Measurements from ENCODE around the gene L3MBTL3.

DNA sequence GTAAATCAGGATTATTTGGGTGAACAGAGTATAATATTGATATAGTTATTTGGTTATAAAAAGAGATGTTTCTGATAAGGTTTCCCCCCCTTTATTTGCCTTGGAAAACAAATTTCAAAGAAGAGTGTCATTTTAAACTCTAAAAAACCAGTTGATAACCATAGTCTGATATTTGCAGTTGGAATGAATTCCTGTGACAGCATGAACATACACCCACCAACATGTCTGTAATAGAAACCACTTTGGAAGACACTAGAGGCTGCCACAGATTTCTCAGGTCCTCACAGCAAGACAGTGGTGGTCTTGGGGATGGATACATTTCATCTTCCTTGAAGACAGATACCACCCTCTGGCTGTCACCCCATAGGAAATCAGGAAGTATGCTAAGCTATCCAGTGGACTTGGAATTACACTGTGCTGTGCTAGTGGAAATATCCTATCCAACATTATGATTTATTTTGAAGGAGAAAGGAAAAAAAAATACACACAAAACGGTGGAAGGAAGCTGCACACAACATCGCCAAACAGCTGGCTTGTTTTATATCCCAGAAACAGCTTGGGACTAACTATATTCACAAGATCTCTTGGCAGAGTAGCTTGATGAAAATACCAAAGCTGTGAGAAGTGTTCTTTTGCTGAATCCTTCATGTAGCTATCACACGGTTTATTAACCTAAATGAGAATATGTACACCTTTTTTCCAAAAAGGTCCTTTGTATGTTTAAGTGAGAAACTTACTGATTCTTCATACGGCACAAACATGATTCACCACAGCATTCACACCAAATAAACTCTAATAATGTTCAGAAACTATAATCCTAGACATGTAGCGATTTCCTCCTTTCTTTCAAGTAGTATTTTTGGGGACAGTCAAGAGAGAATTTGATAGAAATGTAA lies 257.6 kb downstream of the LAMA2 start:
- PRO-cap = no peak

DNA sequence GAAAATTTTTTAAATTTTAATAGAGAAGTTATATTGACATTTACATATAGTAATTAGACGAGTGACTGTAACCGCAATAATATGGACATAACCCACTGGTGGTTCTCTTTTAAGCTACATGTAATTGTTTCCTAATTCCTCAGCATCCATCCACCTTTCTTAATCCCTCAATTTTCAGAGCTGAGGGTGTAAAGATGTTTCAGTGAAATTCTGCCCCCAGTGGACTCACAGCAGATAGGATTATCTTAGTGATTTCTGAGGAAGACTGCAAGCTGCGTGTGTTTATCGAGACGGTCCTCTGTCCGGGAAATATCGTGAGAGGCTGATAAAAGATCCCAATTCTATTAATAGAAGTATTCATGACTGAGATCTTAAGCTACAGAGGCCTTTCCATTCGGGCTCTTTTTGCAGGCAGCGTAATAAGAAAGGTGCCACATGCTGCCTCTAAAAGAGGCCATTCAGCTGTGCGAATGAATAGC lies 209.1 kb downstream of the ARHGAP18 start:
- PRO-cap = no peak

GRCh38 chr6:129575170-129575643 lies 134.8 kb downstream of the ARHGAP18 start:
- PRO-cap = no peak

DNA sequence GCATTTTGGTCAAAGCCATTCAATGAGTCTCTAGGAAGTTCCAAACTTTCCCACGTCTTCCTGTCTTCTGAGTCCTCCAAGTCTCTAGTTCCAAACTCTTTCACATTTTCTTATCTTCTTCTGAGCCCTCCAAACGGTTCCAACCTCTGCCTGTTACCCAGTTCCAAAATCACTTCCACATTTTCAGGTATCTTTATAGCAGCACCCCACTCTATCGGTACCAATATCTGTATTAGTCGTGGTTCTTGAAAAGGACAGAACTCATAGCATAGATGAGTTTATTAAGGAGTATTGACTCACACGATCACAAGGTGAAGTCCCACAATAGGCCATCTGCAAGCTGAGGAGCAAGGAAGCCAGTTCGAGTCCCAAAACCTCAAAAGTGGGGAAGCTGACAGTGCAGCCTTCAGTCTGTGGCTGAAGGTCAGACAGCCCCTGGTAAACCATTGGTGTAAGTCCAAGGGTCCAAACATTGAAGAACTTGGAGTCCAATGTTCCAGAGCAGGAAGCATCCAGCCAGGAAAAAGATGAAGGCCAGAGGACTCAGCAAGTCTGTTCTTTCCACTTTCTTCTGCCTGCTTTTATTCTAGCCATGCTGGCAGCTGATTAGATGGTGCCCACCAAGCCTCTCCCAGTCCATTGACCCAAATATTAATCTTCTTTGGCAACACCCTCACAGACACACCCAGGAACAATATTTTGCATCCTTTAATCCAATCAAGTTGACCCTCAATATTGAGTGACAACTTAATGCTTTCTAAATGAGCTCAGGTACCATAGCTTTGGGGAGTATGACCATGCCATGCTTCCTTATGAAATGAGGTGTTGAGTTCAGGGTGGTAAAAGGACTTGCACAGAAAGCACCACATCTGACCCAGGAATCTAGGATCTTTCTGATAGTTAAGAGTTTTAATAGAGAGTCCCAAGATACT lies 120.2 kb downstream of the ARHGAP18 start:
- PRO-cap = no peak

GRCh38 chr6:129671733-129672132 lies 38.2 kb downstream of the ARHGAP18 start:
- PRO-cap = no peak

DNA sequence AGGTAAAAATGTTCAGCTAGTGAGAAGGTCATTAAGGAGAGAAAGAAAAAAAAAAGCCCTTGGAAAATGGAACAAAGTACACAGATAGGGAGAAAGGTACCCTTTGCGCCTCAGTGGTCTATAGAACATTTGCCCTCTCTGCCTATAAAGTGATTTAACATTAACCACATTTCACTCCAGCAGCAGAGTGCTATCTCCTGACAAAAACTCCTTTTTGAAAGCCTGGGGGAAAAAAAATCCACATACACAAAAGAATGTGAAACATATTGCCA lies 798 bp downstream of the ARHGAP18 start:
- PRO-cap = no peak

DNA sequence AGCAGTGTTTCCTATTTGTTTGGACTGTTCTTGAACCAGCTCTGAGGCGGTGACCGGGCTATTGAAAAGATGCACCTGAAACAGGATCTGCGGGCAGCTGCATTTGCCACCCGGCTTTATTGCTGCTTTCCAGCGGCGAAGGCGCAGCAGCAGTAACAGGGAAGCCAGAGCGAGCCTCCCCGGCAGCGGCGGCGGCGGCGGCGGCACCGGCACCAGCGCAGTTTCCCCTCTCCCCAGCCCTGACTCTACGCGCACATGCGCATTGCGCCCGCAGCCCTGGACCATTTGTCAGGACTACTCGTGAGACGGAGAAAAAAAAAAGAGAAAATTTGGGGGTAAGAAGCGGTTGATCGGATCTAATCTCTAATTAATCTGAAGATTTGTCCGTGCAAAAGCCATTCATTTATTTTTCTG lies at the start of gene L3MBTL3:
Gene L3MBTL3 (plus strand): TSS at position 252 of the 414 bp plus-strand sequence.
- PRO-cap = no peak

DNA sequence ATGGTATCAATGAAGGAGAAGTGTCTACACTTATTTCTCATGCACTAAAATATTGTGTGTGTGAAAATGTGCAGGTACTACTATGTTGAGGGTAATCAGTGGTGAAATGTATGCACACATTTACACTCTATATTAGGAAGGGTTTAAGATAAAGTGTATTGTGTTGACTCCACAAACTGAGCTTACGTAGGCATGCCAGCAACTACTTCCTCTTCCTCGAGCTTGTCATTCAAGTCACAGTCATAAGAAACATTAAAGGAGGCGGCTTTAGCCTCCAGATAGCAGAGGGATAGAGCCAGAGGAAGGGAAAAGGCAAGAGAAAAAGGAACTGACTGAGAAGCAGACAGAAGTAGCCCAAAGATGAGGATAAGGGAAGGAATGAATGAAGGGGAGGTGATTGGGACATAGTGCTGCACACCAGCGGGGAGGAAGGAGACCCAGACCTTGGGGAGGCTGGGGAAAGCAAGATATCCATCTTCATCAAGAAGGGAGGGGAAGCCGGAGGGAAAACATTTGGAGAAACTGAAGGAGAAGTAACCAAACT lies 55.2 kb downstream of the SMLR1 start:
- PRO-cap = no peak

DNA sequence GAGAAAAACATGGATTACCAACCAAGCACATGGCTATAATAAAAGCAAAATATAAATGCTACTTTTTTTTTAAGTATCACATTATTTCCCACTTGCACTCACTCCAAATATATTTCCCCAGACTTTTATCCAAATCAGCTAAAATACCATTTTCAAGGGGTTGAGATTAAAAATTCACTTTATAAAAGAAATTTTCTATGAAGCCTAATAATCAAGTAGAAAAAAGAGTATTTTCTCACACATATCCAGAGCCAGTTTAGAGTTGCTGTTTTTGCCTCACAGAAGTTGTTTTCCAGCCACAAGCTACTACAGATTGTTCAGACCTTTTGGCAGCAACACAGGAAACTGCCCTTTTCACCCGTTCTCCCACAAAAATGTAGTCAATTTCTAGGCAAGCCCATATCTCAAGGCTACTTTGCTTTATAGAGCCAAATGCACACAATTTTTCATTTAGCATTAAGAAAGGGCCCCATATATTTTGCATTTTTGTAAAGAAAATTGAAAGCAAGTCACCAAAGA lies 49.7 kb downstream of the EPB41L2 start:
- PRO-cap = no peak

DNA sequence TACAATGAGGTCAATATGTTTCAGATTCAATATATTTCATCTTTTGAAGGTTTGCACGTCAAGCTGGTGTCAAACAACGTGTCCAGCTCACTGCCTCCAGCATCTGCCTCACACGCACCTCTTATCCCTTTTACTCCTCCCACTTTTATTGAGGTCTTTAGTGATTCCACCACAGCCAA lies 783 bp upstream of the EPB41L2 start:
- PRO-cap = no peak

DNA sequence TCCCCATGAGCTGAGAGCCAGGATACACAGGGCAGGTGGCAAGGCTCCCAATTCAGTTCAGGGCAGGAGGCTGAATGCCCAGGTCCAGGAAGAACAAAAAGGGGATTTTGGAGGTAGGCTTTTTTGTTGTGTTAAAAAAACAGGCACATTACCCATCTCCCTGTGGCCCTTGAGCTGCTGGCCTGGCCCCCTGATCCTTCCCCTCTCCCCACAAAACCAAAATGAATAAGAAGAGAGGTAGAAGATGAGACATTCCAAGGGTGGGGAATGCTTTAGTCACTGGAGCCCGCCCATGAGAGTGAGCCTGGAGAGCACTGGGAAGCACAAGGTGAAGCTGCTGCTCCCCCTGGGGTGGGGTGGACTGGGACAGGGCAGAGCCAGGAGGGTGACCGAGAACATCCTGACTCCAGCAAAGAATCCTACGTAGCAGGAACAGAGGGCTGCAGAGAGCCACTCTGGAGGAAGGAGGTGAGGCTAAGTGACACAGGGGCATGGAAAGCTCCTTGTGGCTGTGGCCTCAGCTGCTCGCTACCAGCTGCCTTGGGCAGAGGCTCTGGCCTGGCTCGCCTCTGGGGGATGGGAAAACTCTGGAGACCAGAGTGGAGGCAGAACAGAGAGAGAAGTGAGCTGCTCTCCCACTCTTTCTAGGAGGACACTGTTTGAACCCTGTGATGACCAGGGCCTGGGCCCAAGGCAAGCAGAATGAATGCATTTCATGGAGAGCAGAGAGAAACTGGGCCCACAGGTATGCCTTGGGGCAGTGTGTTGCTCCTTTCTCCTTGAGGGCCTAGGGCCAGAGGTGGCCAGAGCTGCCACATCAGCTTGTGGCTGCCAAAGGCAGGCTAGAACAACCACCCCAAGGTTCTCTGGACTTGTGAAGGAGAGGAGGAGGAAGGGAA lies 48.3 kb downstream of the AKAP7 start:
- PRO-cap = no peak

- PRO-cap = no peak
Measured at GRCh38 chr6:131368347-131368924, 204.6 kb upstream of the ARG1 start.

DNA sequence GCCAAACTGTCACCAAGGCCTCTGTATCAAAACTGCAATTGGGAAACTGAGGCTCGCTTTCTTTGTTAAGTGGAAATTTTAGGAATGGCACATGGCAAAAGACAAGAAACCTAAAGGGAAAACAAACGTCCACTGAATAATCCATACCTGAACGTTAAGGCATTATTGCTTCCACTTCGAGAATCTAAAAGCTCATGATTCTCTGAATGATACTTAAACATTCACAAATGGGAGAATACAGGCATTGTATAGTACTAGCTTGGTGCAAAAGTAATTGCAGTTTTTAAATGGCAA lies 7.1 kb downstream of the ARG1 start:
- PRO-cap = no peak

- PRO-cap = no peak
Measured at GRCh38 chr6:131844144-131844843, 36.5 kb downstream of the ENPP1 start.

GRCh38 chr6:131954488-131955069 lies 3.4 kb upstream of the CCN2 start:
- PRO-cap = no peak

GRCh38 chr6:132019799-132020907 lies 69.0 kb upstream of the CCN2 start:
- PRO-cap = no peak

GRCh38 chr6:132123127-132123334 lies 171.9 kb upstream of the CCN2 start:
- PRO-cap = no peak

- PRO-cap = unidirectional peak, plus-strand start at chr6:132131092
Measured at GRCh38 chr6:132130231-132131327, 179.4 kb upstream of the CCN2 start.

- PRO-cap = no peak
Measured at GRCh38 chr6:132153360-132153700, 202.2 kb upstream of the CCN2 start.

DNA sequence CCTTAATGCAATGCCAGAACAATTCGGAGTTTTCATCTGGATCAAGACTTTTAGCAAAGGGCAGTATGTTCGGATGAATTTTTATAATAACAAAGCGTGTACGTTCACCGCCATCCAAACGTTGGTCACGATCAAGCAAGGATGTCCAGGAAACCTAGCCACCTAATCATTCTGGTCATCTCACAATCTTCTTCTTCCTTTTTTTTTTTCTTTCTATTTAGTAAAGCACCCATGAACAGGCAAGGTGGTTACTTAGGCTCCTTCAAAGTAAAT lies 1.1 kb downstream of the MOXD1 start:
- PRO-cap = no peak

Measured in ureter (tissue), 1 donor.